AG04450 (cell line): ENCODE data around the gene SRSF1.

DNA sequence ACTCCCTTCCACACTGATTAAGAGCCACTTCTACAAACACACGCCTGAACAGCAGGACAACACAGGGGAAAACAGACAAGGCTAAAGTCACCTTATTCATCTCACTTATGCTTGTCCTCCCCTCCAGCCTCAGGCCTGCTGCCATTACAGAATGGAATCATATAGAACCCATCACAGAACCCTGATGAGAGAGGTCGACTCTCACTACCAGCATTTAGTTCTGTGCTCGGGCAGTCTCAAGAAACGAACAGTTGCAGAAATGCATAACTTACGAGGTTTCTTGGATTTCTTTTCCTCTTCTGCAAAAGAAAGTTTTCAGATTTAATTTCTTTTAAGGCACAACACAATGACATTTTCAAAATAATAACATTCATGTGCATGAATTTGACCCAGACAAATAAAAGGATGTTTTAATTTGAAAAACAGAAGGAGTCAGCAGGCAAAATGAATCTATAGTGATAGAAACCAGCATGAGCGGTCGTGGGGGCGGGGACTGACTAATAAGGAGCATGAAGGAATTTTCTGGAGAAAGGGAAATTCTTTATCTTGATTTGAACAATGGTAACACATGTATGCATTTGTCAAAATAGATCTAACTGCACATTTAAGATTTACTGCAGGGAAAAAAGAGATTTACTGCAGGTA is 18.1 kb downstream of the TRIM25 start:
- CAGE, long polyA plus RNA = no peak
- RRBS = no CpG with 5 or more reads among the region's 8 CpGs

GRCh38 chr17:57032217-57032730 is 52.8 kb upstream of the AKAP1 start:
- CAGE, long polyA plus RNA = no peak
- RRBS = no CpG with 5 or more reads among the region's 8 CpGs

GRCh38 chr17:57097569-57098662 is 12.9 kb downstream of the AKAP1 start:
- CAGE, long polyA plus RNA = no peak
- RRBS = no CpG with 5 or more reads among the region's 5 CpGs

DNA sequence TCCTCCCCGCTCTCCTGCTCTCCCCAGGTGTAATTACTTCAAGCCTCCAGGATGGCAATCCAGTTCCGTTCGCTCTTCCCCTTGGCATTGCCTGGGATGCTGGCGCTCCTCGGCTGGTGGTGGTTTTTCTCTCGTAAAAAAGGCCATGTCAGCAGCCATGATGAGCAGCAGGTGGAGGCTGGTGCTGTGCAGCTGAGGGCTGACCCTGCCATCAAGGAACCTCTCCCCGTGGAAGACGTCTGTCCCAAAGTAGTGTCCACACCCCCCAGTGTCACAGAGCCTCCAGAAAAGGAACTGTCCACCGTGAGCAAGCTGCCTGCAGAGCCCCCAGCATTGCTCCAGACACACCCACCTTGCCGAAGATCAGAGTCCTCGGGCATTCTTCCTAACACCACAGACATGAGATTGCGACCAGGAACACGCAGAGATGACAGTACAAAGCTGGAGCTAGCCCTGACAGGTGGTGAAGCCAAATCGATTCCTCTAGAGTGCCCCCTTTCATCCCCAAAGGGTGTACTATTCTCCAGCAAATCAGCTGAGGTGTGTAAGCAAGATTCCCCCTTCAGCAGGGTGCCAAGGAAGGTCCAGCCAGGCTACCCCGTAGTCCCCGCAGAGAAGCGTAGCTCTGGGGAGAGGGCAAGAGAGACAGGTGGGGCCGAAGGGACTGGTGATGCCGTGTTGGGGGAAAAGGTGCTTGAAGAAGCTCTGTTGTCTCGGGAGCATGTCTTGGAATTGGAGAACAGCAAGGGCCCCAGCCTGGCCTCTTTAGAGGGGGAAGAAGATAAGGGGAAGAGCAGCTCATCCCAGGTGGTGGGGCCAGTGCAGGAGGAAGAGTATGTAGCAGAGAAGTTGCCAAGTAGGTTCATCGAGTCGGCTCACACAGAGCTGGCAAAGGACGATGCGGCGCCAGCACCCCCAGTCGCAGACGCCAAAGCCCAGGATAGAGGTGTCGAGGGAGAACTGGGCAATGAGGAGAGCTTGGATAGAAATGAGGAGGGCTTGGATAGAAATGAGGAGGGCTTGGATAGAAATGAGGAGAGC is 20.7 kb downstream of the AKAP1 start:
- CAGE, long polyA plus RNA = no peak
- RRBS = no CpG with 5 or more reads among the region's 28 CpGs

- CAGE, long polyA plus RNA = no peak
- RRBS = no CpG with 5 or more reads among the region's 4 CpGs
Observed at GRCh38 chr17:57259833-57260154, 3.5 kb downstream of the MSI2 start.

- CAGE, long polyA plus RNA = no peak
- RRBS = no CpG with 5 or more reads among the region's 9 CpGs
Observed at GRCh38 chr17:57271679-57272204, 15.4 kb downstream of the MSI2 start.

GRCh38 chr17:57408978-57409627 is 152.8 kb downstream of the MSI2 start:
- CAGE, long polyA plus RNA = no peak
- RRBS = no CpG with 5 or more reads among the region's 8 CpGs

GRCh38 chr17:57410139-57410548 is 153.8 kb downstream of the MSI2 start:
- CAGE, long polyA plus RNA = no peak
- RRBS = no CpG with 5 or more reads among the region's 6 CpGs

DNA sequence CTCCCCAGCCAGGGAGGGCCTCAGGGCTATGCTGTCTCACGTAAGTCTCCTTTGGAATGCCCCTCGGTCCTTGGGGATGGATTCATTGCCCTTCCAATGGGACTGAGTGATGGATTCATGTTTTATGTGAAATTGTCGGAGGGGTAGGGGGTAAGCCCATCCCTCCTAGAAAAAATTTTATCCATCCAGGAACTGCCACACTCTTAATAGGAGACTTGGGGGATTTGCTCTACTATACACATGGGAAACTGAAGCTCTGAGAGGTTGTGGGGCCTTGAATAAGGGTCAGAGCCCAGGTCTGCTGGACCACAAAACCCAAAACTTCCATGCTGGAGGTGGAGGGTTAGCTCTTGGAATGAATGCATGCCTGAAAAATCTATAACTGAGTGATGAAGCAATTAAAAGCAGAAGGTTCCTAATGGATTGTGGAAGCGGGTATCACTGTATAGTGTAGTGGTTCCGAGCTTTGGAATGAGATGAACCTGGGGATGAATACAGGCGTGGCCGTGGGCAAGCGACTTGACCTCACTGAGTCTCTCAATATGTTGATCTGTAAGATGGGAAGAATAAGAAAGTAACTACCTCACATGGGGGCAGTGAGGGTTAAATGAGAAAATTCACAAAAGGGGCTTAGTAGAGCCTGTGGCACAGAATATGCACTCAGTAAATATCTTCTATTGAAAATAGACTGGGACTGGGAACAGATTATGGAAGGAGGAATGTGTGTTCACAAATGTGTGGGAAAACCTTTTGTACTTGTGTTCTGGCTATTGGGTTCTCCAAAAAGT is 179.6 kb downstream of the MSI2 start:
- CAGE, long polyA plus RNA = no peak
- RRBS = no CpG with 5 or more reads among the region's 8 CpGs

DNA sequence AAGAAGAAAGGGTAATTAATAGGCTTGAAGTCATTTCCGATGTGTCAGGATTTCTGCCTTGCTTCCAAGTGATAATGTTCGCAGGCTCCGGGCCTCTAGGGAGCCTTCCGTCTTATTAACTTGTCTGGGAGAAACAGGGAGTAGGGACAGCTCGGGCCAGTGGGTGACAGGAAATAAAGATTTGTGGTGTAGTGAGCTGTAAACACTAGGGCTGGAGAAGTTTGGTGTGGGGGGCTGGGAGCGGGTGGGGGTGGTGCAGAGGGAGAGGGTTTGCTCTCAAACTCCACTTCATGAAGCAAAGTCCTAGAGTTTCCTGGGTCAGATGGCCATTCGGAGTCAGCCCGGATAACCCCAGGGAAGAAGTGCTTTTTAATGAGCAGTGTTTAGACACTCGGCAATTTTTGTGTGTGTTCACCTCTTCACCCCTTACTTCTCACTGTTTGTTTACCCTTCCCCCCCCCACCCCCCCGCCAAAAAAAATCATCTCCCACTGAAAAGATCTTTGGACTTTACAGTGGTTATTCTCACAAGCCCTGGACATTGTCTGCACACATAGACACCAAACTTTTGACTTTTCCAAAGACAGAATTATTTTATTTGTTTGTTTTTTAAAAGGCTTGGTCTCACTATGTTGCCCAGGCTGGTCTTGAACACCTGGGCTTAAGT is 196.5 kb downstream of the CCDC182 start:
- CAGE, long polyA plus RNA = no peak
- RRBS = no CpG with 5 or more reads among the region's 10 CpGs

DNA sequence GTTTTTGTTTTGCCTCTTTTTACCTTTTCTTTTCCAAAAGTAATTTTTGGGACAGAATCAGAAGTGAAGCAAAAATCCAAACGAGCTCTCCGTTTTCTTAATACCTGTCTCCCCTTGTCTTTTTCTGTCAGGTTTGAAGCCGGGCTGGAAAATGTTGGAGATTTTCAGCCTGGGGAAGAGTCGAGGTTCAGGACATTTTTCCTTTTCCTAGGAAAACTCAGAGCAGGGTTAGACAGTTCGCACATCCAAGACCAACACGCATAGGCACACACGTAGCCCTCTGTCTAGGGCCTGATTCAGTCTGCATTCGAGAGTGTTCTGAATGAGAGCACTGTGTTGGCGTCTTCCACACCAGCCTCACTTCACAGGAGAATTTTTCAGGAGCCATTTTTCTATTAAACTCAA is 194.5 kb downstream of the CCDC182 start:
- CAGE, long polyA plus RNA = no peak
- RRBS = no CpG with 5 or more reads among the region's 9 CpGs

GRCh38 chr17:57833077-57833684 is 16.7 kb downstream of the MRPS23 start:
- CAGE, long polyA plus RNA = no peak
- RRBS = no CpG with 5 or more reads among the region's 13 CpGs

GRCh38 chr17:57853343-57853652 is 3.5 kb upstream of the MRPS23 start:
- CAGE, long polyA plus RNA = no peak
- RRBS = no CpG with 5 or more reads among the region's 1 CpG

DNA sequence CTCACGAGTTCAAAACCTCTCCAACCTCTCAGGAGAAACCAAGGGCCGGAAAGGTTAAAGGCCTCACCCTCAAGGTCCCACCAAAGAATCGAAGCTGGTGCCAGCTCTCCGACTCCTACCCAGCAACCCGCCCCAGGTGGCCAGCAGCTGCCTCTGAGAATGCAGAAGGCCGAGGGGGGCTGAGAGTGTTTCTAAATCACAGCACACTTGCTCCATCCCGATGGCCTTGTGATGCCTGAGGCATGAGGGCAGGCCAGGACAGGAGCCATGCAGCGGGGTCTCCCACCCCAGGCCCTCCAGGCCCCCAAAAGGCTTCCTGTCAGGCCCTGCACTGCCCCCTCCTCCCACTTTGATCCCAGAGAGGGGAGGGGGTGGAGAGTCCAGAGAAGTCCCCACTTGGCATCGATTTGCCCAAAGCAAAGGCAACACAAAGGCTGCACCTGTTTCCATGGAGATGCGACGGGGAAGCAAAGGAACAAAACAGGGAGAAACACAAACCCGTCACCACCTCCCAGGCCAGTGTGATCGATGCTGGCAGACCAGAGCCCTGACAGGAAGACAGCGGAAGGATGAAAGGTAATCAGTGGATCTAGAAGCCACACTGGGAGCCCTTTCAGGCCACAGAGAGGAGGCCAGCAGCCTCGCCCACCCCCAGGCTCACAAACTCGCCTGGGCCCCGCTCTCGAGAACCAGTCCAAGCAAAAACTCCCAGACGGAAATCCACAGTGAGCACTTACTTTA is 39.0 kb downstream of the CUEDC1 start:
- CAGE, long polyA plus RNA = no peak
- RRBS = no CpG with 5 or more reads among the region's 19 CpGs

DNA sequence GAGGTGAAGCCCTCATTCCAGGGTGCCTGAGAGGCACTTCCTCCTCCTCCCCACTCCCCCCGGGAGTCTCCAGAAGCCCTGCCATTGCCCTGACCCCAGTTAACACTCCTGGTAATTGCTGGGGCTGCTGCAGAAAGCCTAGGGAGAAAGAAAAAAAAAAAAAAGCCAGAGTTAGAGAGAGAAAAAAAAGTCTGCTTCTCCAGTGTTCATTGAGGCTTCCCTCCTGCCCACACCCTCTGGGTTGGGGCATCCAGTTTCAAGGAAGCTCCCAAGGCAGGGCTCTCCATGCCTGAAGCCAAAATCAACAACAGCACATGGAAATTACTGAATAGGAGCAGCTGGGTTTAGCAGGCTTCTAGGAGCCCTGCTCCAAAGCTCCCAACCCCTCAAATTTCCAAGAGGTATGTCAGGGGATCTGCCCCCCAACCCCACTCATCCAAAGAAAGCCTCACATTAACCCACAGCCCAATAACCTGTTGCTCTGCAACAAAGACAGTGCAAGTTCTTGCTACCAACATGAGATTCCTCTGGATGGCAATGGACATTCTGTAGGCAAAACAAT is 27.9 kb downstream of the CUEDC1 start:
- CAGE, long polyA plus RNA = no peak
- RRBS = no CpG with 5 or more reads among the region's 1 CpG

GRCh38 chr17:57992375-57992966 is 4.4 kb upstream of the VEZF1 start:
- CAGE, long polyA plus RNA = no peak
- RRBS = no CpG with 5 or more reads among the region's 2 CpGs

DNA sequence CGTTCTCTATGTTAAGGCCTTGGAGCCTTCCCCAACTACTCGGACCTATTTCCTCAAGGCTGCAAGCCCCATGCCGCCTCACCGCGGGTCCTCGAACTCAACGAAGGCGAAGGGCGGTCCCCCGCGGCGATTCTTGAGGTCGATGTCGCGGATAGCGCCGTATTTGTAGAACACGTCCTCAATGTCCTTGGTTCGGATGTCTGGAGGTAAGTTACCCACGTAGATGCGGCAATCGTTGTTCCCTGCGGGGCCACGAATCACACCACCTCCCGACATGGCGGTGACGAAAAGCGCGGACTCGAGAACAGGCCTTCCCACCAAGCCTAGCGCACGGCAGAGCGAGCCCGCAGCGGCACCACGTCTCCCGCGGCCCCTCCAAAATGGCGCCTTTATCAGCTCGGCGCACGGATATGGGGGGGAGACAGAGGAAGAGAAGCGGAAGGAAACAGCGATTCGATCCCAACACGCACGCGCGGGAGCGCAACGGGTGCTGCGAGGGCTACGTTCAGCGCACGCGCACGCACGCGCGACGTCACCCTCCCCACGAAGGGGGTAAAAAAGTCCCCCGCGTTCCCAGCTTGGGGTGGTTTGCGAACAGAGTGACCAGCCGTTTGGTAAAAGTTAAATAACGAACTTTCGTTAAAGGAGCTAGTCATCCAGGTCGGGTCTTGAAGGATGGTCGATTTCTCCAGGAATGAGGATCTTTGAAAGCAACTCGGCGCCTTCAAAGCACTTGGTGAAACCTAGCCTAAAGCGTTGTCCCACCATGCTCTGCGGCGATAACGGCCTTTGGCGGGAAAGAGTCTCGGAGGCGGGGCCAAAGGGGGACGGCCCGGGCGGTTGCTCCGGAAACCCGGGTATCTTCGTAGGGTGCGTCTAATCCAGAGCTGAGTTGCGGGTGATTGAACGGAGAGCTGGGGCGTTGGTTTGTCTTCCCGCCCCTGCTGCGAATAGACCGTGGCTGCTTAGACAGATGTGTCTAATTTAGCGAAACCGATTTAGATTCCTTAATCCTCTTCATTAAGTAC is at the start of gene SRSF1:
SRSF1 (minus strand) TSS at position 385 of the 1,028 bp plus-strand sequence.
- CAGE, long polyA plus RNA = start-site peak on the minus strand centred at position 385 of the sequence, 43 bp wide, 846 and 498 reads in 2 replicates
- RRBS = no CpG with 5 or more reads among the region's 94 CpGs

- CAGE, long polyA plus RNA = no peak
- RRBS = no CpG with 5 or more reads among the region's 9 CpGs
Observed at GRCh38 chr17:58060568-58061194, 22.5 kb upstream of the DYNLL2 start.

GRCh38 chr17:58084346-58084943 is 1.2 kb downstream of the DYNLL2 start:
- CAGE, long polyA plus RNA = no peak
- RRBS = no CpG with 5 or more reads among the region's 6 CpGs

DNA sequence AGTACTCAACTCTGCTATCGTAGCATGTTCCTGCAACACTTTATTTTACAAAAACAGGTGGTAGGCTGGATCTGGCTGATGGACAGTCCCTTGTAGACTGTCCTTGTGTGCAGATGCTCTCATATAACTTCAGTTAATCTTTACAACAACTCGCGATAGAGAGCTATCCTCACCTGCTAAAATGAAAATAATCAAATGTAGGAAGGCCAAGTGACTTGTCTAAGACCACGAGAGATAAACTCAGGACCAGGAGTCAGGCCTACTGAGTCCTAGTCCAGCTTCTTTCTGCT is 3.0 kb downstream of the DYNLL2 start:
- CAGE, long polyA plus RNA = no peak
- RRBS = no CpG with 5 or more reads among the region's 4 CpGs